Neutrophil (primary cell): ENCODE data around the genes CD300E and CD300LF.

- PRO-cap = no peak
Observed at GRCh38 chr17:74444041-74444621, 12.2 kb downstream of the GPRC5C start.

DNA sequence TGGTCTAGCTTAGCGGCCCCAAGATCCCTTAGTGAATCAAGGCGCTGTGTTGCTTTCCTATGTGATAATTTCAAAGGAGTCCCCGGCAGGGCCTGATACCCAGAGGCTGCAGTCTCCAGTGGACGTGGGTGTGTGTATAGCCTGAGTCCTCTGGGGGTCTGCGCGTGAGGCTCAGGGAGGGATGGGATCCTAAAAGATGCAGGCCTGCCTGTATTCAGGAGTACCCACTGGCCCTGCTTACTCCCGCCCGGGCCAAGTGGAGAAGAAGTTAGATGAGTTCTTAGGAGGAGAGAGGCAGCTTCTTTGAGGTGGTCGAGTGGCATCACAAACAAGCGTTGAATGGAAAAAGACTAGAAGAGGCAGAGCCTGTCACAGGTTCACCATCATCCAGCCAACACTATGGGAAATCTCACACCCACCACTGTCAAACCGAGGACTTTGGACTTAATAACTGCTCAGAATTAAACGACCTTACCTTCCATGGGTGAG is 15.2 kb upstream of the CD300A start:
- PRO-cap = no peak

GRCh38 chr17:74623427-74624292 is at the start of gene CD300E:
Gene CD300E, minus strand, starts transcription at chr17:74623738.
- PRO-cap = no peak

- PRO-cap = no peak
Observed at GRCh38 chr17:74631633-74632672, 8.4 kb upstream of the CD300E start.

GRCh38 chr17:74641892-74642257 is 18.3 kb upstream of the CD300E start:
- PRO-cap = no peak

DNA sequence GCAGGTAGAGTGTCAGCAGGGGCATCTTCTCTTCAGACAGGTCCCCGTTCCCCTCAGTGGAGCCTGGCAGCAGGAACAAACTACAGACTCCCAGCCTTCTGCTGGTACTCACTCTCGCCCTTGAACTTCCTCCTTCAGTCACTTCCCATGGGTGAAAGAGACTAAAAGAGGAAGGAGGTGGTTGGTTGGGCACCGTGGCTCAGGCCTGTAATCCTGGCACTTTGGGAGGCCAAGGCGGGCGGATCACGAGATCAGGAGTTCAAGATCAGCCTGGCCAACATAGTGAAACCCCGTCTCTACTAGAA is at the start of gene CD300LF:
TSS of gene CD300LF (minus strand) at position 82 of the 305 bp plus-strand sequence.
- PRO-cap = no peak

GRCh38 chr17:74741930-74742609 is 5.0 kb downstream of the RAB37 start:
- PRO-cap = no peak

GRCh38 chr17:74771804-74772617 is 4.1 kb downstream of the NAT9 start:
- PRO-cap = no peak

- PRO-cap = no peak
Observed at GRCh38 chr17:75135769-75136403, 4.3 kb upstream of the NT5C start.

GRCh38 chr17:75148489-75148781 is 5.9 kb downstream of the JPT1 start:
- PRO-cap = no peak

GRCh38 chr17:75163488-75164139 is 9.3 kb upstream of the JPT1 start:
- PRO-cap = no peak

GRCh38 chr17:75239568-75240710 is 21.5 kb downstream of the GGA3 start:
- PRO-cap = no peak

- PRO-cap = no peak
Observed at GRCh38 chr17:75266545-75267192, 4.4 kb downstream of the MIF4GD start.

DNA sequence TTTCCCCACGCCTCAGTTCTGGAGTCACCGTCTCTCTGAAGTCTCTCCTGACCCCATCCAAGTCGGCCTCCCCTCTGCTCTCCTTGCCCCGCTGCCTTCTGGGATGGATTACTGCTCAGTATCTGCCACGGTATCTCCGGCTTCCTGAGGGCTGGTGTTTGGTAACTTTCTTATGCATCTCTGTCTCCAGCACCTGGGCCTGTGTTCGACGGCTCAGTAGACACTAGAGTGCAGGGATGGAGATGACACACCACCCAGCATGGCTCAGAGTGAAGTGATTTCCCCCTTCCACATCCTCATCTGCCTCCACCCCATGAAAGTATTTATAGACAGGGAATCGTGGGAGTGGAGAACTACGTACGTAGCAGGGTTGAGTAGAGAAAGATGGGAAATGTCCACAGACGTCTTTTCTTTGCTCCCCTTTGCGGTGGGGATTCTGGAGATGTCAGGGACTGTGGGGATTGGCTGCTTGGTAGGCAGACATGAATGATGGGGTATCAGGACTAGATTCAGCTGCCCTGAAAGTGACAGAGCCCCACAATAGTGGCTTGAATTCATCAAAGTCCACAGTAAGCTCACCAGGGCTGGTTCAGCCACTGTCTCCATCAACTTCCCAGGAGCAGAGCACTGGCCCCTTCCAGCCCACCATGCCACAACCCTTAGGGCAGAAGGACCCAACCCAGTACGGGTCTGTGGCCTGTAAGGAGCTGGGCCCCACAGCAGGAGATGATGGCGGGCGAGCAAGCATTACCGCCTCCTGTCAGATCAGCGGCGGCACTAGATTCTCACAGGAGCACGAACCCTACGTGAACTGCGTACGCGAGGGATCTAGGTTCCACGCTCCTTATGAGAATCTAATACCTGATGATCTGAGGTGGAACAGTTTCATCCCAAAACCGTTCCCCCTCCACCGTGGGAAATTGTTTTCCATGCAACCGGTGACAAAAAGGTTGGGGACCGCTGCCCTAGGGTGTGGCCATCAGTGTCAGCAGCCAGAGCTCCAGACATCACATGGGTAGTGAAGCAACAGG is 12.0 kb upstream of the SLC25A19 start:
- PRO-cap = no peak

GRCh38 chr17:75363898-75364971 is 41.2 kb downstream of the GRB2 start:
- PRO-cap = no peak

- PRO-cap = no peak
Observed at GRCh38 chr17:75487503-75488194, 27.7 kb downstream of the CASKIN2 start.

GRCh38 chr17:75499509-75500234 is 15.7 kb downstream of the CASKIN2 start:
- PRO-cap = no peak

- PRO-cap = no peak
Observed at GRCh38 chr17:75513816-75514214, 1.5 kb downstream of the CASKIN2 start.

GRCh38 chr17:75557485-75557933 is 30.1 kb upstream of the MYO15B start:
- PRO-cap = no peak

DNA sequence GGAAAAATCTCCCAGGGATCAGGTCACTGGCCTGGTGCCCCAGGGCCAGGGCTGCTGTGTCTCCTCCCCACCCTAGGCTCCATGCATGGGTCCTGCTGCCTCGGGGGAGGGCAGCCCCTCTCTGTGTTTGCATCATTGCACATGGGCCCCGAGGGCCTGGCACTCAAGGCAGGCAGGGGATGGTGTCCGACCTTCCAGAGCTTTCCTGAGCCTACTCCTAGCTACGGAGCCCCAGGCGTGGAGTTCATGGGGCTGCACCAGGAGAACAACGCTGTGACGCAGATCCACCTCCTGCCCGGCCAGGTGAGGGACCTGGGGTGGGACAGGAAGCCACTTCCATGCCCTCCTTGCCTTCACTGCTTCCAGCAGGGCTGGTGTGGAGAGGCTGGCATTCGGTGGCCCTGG is 29.7 kb upstream of the MYO15B start:
- PRO-cap = no peak